Measurements from ENCODE around the gene STC2.

DNA sequence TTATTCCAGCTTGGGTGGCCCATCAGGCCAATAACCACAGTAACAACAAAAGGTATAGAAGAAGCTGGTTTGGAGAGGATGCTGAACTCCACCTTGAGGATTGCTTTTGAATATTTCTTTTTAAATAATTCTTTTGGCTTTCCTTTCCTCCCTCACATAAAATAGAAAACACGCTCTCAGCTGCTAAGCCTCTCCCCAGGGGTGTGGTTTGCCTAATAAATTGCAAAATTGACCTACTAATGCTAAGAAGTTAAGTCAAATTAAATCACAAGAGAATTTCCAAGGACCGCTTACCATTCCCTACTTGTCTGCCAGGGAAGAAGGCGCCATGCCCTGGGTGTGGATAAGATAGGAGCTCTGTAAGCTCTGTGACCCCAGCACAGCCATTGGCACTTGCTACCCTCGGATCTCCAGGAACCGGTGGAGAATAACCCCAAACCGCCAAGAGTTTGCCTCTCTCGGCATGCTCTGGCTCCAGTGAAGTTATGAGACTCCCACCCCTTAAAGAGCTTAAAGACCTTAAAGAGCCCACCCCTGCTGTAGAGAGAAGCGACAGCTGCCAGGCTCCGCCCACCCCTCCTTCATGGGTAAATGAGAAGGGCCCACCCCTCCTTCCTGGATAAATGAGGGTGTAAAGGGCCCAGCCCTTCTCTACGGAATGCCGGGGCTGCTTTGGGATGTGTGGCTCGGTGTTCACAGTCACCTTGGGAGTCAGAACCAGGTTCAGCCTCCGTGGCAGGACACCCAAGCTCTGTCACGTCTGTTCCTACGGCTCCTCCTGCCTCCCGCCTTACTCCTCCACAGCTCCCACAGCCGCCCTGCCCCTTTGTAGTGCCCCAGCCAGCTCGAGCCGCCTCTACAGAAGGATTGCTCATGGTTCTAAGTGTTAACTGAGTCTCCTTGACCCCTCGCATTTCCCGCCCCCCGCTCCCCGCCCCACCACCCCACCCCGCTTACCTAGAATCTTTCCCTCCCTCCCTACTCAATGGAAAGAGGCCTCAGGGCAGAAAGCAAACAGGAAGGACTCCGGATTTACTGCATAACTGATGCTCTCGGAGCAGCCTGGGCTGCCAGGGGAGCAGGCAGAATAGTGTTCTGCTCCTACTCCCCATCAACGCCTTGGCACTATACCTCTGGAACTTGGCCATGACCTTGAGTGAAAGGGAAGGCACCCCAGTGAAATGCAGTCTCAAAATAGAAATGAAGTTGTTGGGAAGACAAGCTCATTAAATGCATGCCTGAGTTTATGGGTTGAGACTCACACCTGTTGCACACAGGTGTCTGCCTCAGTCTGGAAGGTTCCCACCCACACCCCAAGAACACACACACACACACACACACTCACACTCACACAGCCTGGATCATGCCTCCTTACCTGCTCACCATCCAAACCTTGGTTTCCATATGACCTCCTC is 59.3 kb downstream of the NEURL1B start:
- RRBS, result no CpG with 5 or more reads among the region's 27 CpGs

- RRBS, result no CpG with 5 or more reads among the region's 6 CpGs
These were observed 20.9 kb downstream of the ERGIC1 start for GRCh38 chr5:172854886-172855443.

DNA sequence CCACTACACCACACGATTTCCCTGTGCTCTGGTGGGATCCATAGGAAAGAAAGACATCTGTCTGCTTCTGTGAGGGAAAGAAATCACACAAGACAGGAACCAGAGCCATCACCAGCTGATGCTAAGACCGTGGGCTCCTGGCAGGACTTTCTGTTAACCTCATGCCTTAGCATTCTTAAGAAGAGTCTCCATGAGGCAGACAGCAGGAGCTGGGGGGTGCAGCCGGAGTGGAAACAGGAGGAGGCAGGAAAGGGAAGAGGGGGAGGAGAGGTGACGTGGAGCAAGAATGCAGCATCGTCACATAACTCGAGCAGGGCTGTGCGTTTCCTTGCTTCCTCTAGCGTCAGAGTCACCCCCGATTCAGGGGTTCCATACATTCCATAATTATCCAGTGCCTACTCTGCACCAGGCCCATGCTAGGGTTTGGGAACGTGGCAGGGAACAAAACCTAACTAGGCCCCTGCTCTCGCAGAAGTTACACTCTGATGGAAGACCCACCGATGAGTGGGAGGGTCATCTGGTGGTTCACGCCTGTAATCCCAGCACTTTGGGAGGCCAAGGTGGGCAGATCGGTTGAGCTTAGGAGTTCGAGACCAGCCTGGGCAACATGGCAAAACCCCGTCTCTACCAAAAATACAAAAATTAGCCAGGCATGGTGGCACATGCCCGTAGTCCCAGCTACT is 53.8 kb downstream of the ERGIC1 start:
- RRBS, result no CpG with 5 or more reads among the region's 17 CpGs

- RRBS, result no CpG with 5 or more reads among the region's 8 CpGs
These were observed 62.3 kb downstream of the ERGIC1 start for GRCh38 chr5:172896310-172896809.

- RRBS, result no CpG with 5 or more reads among the region's 27 CpGs
These were observed 54.5 kb upstream of the RPL26L1 start for GRCh38 chr5:172904243-172905530.

- RRBS, result no CpG with 5 or more reads among the region's 7 CpGs
These were observed 7.1 kb upstream of the RPL26L1 start for GRCh38 chr5:172951946-172952682.

- RRBS, result no CpG with 5 or more reads among the region's 2 CpGs
These were observed 19.7 kb downstream of the ATP6V0E1 start for GRCh38 chr5:173003265-173003624.

DNA sequence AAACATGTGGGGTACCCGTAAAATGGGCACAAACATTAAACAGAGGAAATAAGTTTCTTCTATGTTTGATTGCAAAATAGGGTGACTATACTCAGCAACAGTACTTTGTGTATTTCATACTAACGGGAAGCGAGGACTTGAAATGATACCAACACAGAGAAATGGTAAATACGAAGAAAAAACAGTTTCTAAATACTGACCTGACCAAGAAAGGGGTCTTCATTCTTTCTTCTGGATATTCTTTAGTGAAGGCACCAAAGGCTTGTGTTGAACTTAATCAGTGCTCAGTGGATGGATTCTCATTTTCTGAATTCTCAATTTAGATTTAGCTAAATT is 31.2 kb downstream of the ATP6V0E1 start:
- RRBS, result no CpG with 5 or more reads among the region's 4 CpGs

- RRBS, result no CpG with 5 or more reads among the region's 6 CpGs
These were observed 32.9 kb downstream of the ATP6V0E1 start for GRCh38 chr5:173016237-173017095.

DNA sequence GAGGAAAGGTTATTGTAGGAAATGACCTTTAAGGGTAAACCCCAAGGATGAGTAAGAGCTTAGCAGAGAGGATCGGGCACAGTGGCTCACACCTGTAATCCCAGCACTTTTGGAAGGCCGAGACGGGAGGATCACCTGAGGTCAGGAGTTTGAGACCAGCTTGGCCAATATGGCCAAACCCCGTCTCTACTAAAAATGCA is 16.1 kb upstream of the CREBRF start:
- RRBS, result no CpG with 5 or more reads among the region's 4 CpGs

DNA sequence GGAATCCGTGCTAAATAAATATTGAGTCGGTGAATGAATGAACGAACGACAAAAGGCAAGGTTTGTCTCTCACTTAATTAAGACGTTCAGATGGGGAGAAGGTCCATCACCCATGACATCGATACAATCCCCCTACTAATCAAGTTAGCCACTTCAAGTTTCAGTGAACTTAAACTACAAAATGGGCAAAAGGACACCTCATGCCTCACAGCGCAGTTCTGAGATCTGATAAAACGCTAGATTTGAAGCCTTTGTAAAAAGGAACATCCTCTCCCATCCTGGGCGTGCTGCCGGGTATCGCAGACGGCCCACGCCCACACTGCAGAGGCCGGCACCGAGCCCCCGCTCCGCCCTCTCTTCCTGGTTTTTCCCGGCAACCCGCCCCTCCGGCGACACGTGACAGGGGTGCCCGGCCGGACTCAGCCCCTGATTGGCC is 304 bp upstream of the CREBRF start:
- RRBS, result 3% methylated on average over 7 of the region's 24 CpGs

- RRBS, result no CpG with 5 or more reads among the region's 36 CpGs
These were observed 1.6 kb upstream of the NKX2-5 start for GRCh38 chr5:173236487-173237068.

DNA sequence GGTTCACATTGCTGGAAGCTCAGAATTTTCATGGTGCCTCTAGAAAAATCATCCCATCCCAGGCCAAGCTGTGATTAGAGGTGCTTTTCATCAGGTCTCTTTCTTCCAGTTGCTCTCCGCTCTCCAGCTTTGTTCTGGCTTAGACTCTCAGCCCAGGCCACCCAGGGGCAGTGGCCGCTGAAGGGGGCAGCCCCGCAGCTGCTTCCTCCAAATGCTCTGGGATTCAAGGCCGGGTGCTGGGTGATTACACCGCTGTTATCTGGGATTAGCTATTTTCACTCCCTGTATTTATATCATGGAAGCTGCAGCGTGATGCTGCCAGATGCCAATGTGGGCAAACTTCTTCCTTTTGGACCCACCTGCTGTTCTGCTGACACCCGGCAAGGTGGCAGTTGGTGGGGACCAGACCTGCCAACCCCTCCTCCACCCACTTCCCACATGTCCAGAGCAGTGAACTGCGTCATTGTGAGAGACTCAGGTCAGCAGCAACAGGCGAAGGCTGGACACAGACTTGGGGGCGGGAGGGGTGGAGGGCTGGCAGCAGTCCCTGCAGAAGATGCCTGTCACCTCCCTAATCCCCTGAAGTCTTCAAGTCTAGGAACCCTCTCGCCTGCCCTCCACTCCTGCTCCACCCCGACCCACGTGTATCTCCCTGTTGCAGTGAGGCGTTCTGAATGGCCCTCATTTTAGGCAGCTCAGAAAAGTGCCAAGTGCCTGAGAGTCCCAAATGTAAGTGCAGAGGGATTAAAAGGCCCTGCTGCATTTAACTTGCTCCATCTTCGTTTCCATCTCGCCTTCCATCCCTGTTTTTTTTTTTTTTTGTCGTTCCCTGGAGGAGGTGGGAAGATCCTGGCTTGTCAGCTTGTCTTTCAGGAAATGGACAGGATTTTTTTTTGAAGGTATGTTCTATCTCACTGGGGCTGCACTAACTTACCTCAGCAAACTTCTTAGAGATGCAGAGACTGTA is 34.0 kb upstream of the NKX2-5 start:
- RRBS, result no CpG with 5 or more reads among the region's 17 CpGs

DNA sequence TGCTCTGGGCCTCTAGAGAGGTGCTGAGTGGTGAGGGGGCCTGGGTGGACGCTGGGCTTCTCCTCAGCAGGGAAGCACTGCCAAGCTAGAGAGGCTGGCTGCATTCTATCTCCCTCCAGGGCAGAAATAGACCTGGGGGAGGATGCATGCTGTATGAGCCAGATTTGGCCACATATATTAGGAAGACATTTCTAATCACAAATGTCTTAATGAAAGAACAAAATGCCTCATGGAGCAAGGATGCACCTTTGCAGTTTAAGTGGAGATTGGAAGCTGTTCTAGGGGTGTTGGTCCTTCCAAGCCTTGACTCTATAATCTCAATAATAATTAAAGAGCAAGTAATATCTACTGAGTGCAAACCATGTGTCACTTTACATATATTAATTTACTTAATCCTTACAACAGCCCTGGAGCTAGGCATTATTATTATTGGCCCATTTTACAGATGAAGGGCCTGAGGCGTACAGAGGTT is 43.8 kb upstream of the NKX2-5 start:
- RRBS, result no CpG with 5 or more reads among the region's 2 CpGs

GRCh38 chr5:173327973-173329000 is at the start of gene STC2:
Gene STC2 (minus strand): TSS chr5:173328414.
- RRBS, result 3% methylated on average over 32 of the region's 71 CpGs

- RRBS, result no CpG with 5 or more reads among the region's 10 CpGs
These were observed 141.5 kb downstream of the BOD1 start for GRCh38 chr5:173474736-173475499.

DNA sequence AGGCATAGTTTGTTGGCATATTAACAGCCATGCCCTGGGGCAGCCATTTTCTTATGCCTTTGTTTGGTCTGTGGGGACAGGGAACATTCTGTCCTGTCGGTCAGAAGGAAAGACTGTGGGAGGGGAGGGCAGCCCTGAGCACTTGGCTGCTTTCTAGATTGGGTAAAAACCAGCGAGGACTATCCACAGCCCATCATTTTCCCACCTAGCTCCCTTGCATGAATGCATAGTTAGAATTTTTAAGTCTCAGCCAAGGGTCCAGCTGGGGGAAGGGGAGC is 130.1 kb downstream of the BOD1 start:
- RRBS, result no CpG with 5 or more reads among the region's 2 CpGs

DNA sequence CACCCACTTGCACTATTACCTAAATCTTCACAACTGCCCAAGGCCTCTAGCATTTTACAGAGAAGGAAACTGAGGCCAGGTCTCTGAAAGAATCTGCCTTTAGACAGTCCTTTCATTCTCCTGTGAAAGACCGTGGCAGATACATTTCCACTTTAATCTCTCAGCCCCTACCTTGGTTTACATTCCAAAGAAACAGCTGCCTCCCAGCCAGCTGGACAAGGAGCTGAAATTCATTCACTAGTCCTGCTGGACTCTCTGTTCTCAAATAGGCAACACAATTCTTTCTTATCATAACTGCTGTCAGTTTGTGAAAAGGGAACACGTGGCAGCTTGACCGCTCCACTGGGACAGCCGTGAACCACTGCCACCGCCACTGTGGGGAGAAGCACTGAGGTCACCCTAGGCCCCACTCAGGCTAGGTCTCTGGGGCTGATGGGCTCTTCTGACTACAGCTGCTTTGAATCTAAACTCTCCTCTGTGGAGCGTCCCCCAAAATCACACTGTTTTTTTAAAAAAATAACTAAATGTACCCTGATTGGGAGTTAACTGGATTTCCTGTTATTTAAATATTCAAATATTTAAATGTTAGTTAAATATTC is 120.3 kb downstream of the BOD1 start:
- RRBS, result no CpG with 5 or more reads among the region's 6 CpGs

DNA sequence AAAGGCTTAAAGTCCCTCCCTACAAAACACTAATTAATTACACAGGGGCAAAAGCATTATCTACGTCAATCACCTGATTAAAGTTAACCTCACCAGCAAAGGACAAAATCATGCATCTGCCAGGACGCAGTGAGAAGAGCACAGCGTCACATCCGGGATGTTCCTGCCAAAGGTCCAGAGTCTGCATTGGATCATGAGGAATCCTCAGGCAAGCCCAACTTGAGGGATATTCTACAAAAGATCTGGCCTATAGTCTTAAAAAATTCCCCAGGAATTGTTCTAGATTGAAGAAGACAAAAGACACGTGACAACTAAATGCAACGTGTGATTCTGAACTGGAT is 15.7 kb downstream of the BOD1 start:
- RRBS, result no CpG with 5 or more reads among the region's 6 CpGs

GRCh38 chr5:173607916-173608454 is 8.5 kb downstream of the BOD1 start:
- RRBS, result no CpG with 5 or more reads among the region's 6 CpGs

Data from epidermal melanocyte (primary cell).